Measurements from ENCODE around the genes MRFAP1 and S100P.

GRCh38 chr4:6138622-6138882 lies 61.8 kb downstream of the JAKMIP1 start:
- PRO-cap, 7 experiments, result no peak in any of the 7 experiments
- RAMPAGE, long total RNA, 2 experiments, result no peak in any of the 2 experiments

- PRO-cap, 7 experiments, result no peak in any of the 7 experiments
- RAMPAGE, long total RNA, 2 experiments, result no peak in any of the 2 experiments
Observed at GRCh38 chr4:6198102-6198789, 2.1 kb downstream of the JAKMIP1 start.

GRCh38 chr4:6276193-6276910 lies 6.7 kb downstream of the WFS1 start:
- PRO-cap, 7 experiments, result peak in 3 of 7 experiments; most common plus-strand start chr4:6276426 (in 1); most common minus-strand start chr4:6276289 (in 2)
- RAMPAGE, long total RNA, 2 experiments, result no peak in any of the 2 experiments

GRCh38 chr4:6640619-6641737 lies at the start of gene MRFAP1:
TSS of gene MRFAP1 (plus strand) at chr4:6640685.
- PRO-cap, 7 experiments, result peak in 7 of 7 experiments; most common plus-strand start chr4:6640686 (in 3); most common minus-strand start chr4:6641301 (in 5)
- RAMPAGE, long total RNA, 2 experiments, result start-site peak on the plus strand in 2 of 2 experiments, at chr4:6640693-6640720 at its widest, 74 to 143 reads per replicate

DNA sequence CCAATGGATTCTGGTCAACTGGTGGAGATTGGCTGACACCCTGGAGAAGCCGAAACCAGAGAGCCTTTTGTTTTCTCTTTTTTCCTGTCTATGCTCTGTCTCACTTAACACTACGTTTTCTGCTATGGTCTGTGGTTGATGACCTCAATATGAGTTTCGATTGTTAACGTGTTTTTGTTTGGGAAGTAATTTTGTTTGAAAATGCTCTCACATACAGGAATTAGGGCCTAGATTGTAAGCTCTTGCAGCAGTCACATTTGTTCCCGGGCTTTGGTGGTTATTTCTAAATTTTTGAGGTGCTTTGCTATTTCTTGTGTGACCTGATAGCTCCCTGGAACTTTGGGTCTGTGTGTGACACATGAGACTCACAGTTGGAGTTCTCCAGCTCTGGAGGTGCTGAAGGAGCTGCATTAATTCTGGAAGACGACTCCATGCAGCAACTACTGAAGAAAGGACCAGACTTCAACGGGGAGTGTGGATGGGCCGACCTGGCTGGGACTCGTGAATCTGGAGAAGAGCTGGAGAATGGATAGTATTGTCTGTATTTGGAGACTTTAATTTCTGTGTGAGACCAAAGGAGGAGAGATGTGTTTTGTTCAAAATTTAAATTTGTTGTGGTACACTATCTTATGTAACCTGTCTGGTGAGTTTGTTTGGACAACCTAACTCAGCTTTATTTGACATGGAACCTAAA lies 1.4 kb downstream of the MRFAP1 start:
- PRO-cap, 7 experiments, result no peak in any of the 7 experiments
- RAMPAGE, long total RNA, 2 experiments, result no peak in any of the 2 experiments

GRCh38 chr4:6657249-6657733 lies 16.6 kb upstream of the ENSG00000170846 start:
- PRO-cap, 7 experiments, result peak in 1 of 7 experiments; most common plus-strand start chr4:6657538 (in 1)
- RAMPAGE, long total RNA, 2 experiments, result no peak in any of the 2 experiments

- PRO-cap, 7 experiments, result peak in 2 of 7 experiments; most common plus-strand start chr4:6674561 (in 1); most common minus-strand start chr4:6674395 (in 2)
- RAMPAGE, long total RNA, 2 experiments, result no peak in any of the 2 experiments
Observed at GRCh38 chr4:6674222-6674783, 428 bp downstream of the ENSG00000170846 start.

- PRO-cap, 7 experiments, result no peak in any of the 7 experiments
- RAMPAGE, long total RNA, 2 experiments, result no peak in any of the 2 experiments
Observed at GRCh38 chr4:6692800-6693183, 886 bp upstream of the S100P start.

- PRO-cap, 7 experiments, result no peak in any of the 7 experiments
- RAMPAGE, long total RNA, 2 experiments, result no peak in any of the 2 experiments
Observed at GRCh38 chr4:6693184-6694342, at the start of gene S100P. TSS of gene S100P (plus strand) at chr4:6693878.

DNA sequence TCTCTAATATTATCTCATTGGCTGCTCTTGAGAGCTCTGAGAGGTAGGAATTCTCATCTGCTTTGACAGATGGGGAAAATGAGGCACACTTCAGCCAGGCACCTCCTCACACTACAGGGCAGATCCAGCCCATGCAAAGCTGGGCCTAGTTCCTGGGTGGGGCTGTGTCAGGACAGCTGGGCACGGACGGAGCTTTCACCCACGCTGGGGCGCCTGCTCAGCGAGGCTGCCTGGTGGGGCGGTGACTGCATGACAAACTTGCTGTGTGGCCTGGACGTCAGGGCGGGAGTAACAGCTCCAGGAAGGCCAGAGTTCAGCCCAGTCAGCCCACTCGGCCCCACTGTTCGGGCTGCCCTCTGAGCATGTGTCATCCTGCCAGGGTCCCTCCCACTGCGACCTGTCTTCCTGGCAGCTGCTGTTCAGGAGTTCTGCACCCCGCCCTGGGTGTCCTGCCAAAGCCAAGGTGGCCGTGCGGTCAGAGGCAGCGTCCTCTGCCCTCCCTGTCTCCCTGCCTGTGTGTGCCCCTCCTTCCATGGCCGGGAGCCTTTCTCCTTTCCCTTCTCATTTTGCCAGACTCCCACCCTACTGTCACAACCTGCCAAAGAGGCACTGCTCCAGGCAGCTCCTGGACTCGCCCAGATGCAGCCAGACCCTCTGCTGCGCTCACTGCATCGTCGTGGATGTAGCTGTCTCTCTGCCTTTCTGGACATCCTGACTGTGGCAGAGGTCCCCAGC lies 33.1 kb upstream of the KIAA0232 start:
- PRO-cap, 7 experiments, result peak in 3 of 7 experiments; most common plus-strand start position 455 of the sequence (in 3)
- RAMPAGE, long total RNA, 2 experiments, result no peak in any of the 2 experiments

- PRO-cap, 7 experiments, result no peak in any of the 7 experiments
- RAMPAGE, long total RNA, 2 experiments, result no peak in any of the 2 experiments
Observed at GRCh38 chr4:6883905-6885075, 25.3 kb upstream of the TBC1D14 start.

GRCh38 chr4:6902375-6903028 lies 7.1 kb upstream of the TBC1D14 start:
- PRO-cap, 7 experiments, result no peak in any of the 7 experiments
- RAMPAGE, long total RNA, 2 experiments, result no peak in any of the 2 experiments

- PRO-cap, 7 experiments, result no peak in any of the 7 experiments
- RAMPAGE, long total RNA, 2 experiments, result no peak in any of the 2 experiments
Observed at GRCh38 chr4:6915976-6916234, 6.3 kb downstream of the TBC1D14 start.

DNA sequence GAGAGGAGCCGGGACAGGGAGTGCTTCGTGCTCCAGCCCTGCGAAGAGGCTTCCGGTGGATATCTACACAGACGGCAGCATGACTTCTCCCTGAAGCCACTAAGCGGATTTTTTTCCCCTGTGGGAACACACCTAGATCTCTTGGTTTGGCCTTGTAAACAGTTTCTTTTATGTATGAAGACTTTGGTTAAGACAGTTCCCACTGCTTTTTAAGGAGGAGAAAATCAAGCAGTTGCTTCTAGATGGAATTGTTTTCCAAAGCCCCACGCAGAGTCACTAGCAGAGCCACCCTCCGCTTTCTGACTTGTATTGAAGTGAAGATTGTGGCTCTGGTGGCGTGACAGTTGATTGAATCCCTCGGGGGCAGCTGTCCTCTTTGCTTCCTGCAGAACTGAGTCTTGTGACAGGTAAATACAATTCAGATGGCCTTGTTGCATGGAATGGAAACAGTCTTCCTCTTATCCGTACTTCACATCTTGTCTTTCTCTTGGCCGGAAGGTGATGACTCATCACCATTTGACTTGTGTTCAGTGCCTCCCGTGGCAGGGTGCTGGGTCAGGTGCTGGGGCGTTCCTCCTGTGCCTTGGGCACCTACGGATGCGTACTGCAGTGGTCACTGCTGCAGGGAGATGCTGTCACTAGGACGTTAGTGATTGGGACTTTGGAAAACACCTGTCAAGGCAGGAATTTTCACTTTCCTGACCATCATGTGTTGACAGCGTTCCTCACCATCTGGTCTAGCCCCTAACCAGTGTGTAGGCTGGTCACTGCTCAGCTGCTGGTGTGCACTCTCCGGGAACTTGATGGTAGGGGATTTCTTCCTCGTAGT lies 6.9 kb downstream of the TBC1D14 start:
- PRO-cap, 7 experiments, result no peak in any of the 7 experiments
- RAMPAGE, long total RNA, 2 experiments, result no peak in any of the 2 experiments

DNA sequence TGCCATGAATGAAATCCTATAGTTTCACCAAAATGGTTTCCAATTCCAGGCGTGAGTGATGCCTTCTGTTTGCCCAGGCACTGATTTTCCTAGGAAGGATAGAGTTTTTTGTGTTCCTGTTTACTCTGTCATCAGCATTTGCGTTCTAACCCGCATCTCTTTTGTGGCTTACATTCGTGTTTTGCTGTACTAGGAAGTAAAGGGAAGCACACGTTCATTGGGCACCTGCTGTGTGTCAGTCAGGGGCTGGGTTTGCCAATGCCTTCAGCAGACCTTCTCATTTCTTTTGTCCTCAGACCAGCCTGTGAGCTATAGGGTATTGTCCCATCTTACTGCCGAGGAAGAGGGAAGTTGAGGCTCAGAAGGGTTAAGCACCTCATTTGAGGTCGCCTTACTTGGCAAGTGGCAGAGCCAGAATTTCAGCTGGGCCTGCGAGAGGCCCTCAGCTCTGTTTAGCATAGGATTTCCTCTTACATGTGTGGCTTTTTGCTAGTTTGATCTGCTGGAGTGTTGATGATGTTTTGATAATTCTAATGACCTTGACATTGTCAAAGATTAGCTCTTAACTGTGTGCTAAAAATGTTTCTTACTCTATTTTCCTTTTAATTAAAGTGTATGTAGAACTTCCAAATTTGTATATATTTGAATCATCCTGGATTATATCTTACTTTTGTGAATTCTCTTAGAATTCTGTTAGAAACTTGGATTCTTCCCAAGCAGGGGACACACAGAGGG lies 8.8 kb downstream of the TBC1D14 start:
- PRO-cap, 7 experiments, result no peak in any of the 7 experiments
- RAMPAGE, long total RNA, 2 experiments, result no peak in any of the 2 experiments

DNA sequence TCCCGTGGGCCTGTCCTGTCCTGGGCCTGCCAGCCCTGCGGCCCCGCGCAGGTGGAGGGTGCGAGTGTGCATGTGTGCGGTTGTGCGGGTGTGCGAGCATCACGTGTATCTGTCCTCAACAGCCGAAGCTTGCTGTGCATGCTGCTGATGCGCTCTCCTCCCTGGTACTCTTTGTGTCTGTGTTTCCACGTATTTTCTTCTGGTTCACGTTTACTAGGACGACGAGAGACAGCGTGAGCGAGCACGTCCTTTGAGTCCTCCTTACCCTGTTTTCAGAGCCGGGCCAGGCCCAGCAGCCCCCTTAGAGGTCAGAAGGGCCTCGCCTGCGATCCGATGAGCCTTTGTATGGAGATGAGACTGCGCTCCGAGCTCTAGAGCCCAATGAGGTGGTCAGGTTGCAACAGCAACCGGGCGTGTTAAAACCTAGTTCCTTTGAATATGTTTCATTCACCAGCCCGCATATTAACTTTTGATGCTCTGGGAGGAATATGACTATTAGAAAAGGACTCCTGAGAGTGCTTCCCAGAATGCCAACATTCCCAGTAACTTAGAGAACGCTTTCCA lies 55.3 kb downstream of the CCDC96 start:
- PRO-cap, 7 experiments, result peak in 2 of 7 experiments; most common plus-strand start position 213 of the sequence (in 1); most common minus-strand start position 179 of the sequence (in 2)
- RAMPAGE, long total RNA, 2 experiments, result no peak in any of the 2 experiments

- PRO-cap, 7 experiments, result peak in 3 of 7 experiments; most common plus-strand start chr4:7049914 (in 3)
- RAMPAGE, long total RNA, 2 experiments, result no peak in any of the 2 experiments
Observed at GRCh38 chr4:7049716-7049997, 6.5 kb downstream of the TADA2B start.

GRCh38 chr4:7067080-7067865 lies 591 bp downstream of the GRPEL1 start:
- PRO-cap, 7 experiments, result peak in 2 of 7 experiments; most common plus-strand start chr4:7067602 (in 1); most common minus-strand start chr4:7067500 (in 1)
- RAMPAGE, long total RNA, 2 experiments, result no peak in any of the 2 experiments

GRCh38 chr4:7120205-7120831 lies 52.5 kb upstream of the GRPEL1 start:
- PRO-cap, 7 experiments, result no peak in any of the 7 experiments
- RAMPAGE, long total RNA, 2 experiments, result no peak in any of the 2 experiments

GRCh38 chr4:7291293-7291848 lies 99.0 kb downstream of the SORCS2 start:
- PRO-cap, 7 experiments, result no peak in any of the 7 experiments
- RAMPAGE, long total RNA, 2 experiments, result no peak in any of the 2 experiments